Left ventricle myocardium (tissue), 1 donor: ENCODE measurements around a stretch of chr3.

DNA sequence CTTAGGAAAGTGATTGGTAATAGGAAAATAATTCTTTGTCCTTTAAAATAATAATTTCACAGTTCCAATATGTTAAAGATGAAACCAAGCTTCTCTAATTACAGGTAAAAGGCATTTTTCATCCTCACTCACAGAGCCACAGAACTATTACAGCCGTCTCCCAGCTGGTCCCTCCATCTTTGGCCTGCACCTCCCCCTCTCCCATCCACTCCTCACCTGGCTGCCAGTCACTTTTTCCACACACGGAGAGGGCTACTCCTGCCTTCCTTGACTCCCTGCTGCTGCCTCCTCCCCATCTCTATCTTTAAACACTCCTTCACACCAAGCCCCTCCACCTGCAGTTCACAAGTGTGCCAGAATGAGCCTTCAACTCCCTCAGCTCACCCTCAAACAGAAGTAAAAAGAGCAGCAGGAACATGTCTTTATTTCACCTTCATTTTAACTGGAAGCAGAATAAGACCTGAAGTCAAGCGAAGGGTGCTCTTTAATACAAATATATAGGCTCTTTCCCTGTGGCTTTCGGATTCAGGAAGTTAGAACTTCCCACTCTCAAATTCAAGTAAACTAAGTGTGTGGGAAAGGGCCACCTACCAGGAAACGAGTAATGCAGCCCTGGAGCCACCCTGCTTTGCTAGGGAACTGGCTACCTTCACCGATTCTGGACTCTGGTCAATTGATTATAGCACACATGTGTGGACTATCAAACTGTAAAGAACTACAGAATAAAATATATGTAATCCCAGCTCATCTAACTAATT, 116.5 kb downstream of the SENP2 start:
- PRO-cap = no peak

- PRO-cap = no peak
Observed at GRCh38 chr3:185756112-185757308, 68.3 kb downstream of the IGF2BP2 start.

DNA sequence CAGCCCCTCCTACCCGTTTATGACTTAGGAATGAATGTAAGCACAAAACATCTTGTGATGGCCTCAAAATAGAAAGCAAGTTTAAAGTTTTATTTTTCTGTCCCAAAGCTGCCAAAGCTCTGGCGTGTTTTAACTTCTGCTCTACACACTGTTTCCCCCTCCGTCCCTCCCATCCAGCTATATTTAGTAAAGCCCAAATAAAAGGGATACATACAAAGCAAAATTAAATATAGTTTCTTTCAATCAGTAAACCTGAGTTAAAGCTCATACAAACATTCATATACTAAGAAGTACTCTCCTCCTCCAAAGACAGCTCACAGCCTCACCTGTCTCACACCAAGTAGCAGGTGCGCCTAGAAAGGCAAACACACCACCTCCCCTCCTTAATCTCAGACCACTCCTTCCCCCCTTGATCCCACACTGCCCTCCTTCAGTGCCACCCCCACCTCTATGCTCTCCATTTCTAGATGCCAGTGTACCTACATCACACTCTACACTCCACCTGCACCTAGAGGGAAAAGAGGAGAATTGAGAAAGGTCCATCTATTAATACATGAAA, 59.7 kb downstream of the IGF2BP2 start:
- PRO-cap = no peak

GRCh38 chr3:185820788-185821628, 3.8 kb downstream of the IGF2BP2 start:
- PRO-cap = no peak

GRCh38 chr3:185916659-185916962, 21.2 kb downstream of the TRA2B start:
- PRO-cap = no peak

DNA sequence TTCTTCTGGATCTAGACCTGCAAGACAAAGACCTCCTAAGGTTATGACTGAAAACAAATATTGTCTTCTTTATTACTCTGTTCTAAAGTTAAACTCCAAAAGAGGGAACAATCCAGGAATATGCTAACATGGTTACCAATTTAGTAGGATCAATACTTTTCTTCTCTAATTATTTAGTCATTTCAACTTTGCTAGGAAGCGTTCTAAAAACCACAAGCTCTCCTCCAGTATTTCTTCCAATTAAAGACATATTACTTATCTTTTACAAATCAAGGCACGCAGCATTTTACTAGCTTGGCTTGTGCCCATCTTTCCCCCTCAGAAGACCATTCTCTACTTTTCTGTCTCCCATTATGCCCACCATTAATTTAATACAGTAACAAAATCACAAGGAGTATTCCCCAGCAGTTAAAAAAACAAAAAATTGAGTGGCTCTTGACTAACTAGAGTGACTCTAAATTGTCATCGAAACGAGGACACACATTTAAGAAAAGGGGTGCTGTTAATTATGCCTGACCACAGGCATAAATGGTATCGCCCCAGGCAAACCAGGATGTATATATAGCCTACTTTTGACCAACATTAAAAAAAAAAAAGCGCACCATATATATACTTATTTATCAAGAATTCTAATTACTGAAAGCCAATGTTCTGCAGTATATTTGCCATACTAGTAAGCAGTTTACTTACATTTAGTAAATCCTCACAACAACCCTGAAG, 12.0 kb downstream of the TRA2B start:
- PRO-cap = no peak

DNA sequence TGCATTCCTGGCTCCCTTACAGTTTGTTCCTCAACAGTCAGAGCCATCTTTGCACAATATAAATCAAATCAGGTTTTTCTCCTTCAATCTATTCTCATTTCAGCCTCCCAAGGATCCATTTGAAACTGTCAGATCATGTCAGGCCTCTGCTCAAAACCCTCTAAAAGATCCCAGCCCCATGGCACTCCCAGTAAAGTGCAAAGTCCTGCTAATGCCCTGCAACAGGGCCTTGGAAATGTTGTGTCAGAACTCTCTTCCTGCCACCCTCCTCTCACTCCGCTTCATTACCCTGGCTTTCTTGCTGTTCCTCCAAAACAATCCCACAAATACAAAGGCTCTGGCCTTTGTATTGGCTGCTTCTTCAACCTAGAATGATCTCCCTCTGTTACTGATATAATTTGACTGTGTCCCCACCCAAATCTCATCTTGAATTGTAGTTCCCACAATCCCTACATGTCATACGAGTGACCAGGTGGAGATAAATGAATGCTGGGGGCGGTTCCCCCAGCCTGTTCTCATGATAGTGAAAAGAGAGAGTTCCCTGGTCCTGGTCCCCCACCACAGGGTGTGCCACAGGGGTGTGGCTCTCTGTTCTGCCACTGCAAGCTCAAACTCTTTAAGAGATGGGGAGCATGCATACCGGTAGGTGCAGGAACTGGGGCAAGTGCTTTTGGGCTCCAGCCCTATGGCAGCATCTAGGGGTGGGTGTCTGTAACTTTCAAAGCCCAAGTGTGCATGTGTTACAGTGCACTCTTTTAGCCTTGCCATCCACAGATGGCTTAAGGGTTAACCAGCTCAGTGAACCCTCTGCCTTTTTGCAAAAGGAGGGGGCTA, 22.9 kb upstream of the TRA2B start:
- PRO-cap = no peak

DNA sequence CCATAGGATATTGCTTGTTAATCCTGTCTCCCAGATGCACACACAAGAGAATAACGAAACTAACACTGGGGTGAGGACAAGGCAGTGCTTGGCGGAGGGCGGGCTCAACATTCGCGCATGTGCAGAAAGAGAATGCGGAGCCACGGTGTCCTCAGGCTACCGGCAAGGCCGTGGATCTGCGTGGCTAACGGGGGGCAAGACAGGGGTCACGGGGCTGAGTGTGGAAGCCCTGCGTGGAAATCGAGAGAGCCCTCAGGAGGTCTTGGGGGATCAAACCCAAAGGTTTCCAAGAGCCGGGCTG, 48.4 kb upstream of the TRA2B start:
- PRO-cap = no peak

DNA sequence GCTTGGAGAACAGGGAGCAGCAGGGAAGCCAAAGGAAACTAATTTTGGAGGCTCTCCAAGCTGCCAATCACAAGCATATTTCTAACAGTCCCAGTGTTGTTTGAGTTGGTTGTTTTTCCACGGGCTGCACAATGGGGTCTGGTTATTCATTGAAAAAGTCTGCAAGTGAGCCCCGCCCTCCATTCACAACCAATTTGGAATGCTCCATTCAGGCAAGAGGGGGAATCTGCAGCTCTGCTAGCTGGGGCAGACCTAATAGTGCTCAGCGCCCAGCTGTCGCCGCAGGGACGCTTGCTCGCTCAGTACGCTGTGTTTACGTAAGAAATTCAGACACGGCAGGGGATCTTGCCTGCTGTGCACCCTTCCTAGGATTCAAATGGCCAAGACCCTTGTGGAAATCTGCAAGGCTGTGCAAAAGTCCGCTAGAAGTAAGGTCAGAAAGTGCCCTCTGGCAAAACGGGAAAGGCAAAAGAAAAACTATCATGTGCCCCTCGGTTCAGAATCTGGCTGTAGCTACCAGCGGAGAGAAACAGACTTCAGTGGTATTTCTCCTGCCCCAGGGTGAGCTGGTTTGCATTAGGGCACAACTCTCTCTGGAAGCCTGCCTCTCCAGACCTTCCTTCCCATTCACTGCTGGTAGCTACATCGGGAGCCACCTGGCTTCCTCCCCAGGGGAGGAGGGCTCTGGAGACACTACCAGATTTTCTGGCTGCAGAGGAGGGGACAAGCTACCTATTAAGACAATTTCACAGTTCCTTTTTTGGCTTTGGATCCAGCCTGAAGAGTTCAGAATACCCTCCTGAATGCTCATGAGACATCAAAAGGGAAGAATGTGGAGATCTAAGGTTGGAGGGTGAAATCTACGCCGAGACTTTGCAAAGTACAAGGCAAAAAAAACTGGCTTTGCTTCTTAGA, 10.9 kb downstream of the ETV5 start:
- PRO-cap = no peak

DNA sequence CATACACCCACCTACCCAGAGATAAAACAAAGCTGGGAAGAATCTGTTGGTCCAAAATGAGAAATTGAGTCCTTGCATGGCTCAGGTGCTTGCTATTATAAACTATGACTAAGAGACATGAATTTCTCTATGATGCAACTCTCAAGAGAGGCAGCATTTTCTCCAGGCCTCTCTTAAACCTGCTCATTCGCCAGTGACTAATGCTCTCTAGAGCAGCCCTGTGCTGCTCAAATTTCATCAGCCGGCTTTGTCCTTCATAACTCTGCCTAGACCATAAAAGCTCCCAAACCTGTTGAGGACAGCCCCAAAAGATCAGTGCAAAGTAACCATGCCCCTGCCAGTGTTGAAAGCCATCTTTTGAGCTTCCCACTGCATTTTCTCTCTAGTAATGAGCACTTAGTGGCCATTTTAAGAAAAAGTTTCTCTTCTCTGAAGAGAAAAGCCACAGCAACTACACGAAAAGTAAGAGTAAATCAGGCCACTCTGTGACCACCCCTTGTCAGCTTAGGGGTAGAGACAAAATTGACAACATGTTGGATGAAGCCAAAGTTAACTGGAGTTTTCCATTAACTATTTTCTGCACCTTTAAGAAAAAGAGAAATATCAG, 4.8 kb downstream of the ETV5 start:
- PRO-cap = no peak

DNA sequence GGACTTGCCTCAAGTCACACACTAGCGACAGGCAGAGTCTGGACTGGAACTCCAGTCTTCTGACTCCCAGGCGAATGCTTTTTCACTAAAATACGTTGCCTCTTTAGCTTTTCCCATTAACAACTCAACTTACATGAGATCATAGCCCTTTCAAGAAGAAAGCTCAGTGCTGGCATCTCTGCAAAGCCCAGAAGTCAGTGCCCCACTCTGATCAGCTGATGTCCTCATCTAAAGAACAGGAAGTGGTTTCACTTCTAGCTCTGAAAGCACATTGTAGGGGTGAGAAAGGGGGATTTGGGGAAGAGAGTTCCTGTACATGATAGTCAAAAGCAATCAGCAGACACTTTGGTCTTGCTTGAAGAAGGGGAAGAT, 76.2 kb upstream of the ETV5 start:
- PRO-cap = no peak

DNA sequence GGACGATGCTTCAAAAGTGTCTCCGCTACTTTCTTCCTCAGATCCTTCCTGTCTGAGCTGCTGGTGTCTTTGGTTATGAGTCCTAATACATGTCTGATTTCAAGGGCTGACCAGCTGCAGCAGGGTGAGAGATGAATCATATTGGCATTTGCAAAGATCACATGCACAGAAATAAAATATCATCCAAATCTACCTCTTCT, 116.8 kb upstream of the ETV5 start:
- PRO-cap = no peak

DNA sequence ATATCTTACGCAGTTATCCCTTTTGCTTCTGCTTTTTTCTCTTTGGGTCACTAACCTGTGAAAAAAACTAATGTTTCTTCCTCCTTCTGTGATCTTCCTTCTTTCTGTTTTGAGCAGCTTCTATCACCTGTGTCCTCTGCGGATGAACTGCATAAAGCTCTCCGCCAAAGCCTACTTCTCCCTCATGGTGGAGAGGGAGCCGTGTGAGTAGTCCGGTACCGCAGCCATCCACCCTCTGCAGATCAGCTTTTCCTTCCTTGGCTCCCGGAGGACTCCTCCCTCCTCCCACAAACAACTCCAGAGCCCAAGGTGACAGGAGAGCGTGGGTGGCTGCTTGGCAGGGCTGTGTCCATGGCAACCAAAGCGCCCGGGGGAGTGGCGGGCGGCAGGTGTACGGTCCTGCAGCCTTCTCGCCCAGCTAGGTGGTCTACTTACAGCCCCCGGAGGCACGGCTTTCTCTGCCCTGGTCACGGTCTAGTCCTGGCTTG, 106.1 kb downstream of the DGKG start:
- PRO-cap = no peak

DNA sequence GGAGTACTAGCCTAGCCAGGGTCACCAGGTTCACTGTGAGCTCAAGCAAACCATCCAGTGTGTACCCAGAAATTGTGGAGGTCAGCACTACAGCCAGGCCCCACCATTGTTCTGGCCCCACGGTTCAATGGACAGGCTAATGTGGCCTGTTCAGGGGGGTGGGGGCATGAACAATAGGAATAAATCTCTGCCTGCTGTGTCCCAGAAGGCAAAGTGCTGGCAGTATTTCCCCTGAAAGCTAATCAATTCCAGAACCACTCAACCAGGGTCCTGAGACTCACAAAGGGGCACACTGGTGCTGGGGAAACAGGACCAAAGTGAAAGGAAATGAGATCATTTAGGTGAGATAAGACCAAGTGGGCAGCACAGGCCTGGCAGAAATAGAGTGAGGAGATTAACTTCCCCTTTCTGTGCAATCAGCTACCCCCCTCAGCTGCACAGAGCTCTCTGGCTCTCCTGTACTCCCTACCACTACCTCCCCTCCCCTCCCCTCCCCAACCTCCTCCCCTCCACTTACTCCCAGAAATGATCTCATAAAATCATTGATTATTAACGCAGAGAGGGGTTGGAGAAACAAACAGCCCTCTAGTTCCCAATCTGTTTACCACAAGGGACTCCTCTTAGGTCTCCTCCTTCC, 11.5 kb downstream of the CRYGS start:
- PRO-cap = no peak

DNA sequence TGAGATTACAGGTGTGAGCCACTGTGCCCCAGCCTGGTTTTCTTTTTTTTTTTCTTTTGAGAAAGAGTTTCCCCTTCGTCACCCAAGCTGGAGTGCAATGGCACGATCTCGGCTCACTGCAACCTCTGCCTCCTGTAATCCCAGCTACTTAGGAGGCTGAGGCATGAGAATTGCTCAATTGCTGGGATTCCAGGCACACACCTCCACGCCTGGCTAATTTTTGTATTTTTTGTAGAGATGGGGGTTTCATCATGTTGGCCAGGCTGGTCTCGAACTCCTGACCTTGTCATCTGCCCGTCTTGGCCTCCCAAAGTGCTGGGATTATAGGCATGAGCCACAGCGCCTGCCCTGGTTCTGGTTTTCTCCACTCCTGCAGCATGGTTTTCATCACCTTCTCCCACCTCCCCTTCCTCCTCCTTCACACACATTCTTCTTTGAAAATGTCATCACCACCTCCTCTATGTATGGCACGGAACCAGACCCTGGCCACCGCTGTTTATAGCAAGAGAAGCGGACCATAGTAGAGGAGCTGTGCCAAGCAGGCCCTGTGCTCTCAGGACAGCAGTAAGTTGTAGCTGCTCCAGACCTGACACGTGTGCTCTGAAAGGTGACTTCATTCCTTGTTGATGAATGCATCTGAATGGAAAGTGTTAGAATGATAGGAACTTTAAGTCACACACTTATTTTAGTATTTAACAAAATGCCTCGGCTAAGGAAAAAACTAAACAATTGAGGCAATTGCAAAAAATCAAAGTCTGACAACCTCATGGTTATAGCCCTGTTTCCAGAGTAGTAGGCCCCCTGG, 14.6 kb upstream of the AHSG start:
- PRO-cap = no peak

- PRO-cap = no peak
Observed at GRCh38 chr3:186599012-186599537, 13.8 kb upstream of the AHSG start.

GRCh38 chr3:186599538-186599891, 13.3 kb upstream of the AHSG start:
- PRO-cap = no peak

- PRO-cap = no peak
Observed at GRCh38 chr3:186606251-186606656, 6.6 kb upstream of the AHSG start.

GRCh38 chr3:186613393-186613924, 599 bp downstream of the AHSG start:
- PRO-cap = no peak

GRCh38 chr3:186617076-186617713, 4.3 kb downstream of the AHSG start:
- PRO-cap = no peak